ENCODE results near the genes PCDHGA10, PCDHGC5 and PCDH12.

- PRO-cap = no peak
- RAMPAGE, long total RNA = no peak
Measured at GRCh38 chr5:141318676-141319373, 1.8 kb downstream of the TAF7 start.

- PRO-cap = unidirectional peak, plus-strand start at chr5:141413025
- RAMPAGE, long total RNA = no peak
Measured at GRCh38 chr5:141412887-141413581, at the start of gene PCDHGA10. PCDHGA10 (plus strand) TSS chr5:141412987.

DNA sequence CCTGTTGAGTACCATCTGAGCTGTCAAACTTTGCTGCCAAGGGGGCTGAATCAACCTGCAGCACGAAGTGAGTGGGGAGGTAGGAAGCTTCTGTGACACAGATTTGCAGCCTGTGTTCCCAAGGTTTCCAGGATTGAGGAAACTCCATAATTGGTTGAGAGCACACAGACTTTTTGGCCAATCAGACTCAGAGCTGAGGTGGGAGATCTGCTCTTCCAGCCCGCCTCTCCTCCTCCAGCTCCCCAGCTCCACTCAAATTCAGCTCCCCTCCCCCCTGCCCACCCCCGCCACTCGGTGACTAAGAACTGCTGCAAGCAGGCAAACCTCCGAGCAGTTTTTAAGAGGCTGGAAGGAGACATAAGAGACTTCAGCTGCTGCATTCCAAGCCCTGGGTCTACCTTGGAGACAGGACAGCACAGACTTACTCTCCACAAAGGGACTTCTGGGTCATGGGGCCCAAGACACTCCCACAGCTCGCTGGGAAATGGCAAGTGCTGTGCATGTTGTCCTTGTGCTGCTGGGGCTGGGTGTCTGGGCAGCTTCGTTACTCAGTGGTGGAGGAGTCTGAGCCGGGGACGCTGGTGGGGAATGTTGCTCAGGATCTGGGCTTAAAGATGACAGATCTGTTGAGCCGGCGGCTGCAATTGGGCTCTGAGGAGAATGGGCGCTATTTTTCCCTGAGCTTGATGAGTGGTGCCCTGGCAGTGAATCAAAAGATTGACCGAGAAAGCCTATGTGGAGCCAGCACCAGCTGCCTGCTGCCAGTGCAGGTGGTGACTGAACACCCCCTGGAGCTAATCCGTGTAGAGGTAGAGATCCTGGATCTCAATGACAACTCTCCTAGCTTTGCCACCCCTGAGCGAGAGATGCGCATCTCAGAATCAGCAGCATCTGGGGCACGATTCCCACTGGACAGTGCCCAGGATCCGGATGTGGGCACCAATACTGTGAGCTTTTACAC, at the start of gene PCDHGC5:
Gene PCDHGC5 (plus strand): TSS at position 290 of the 961 bp plus-strand sequence.
- PRO-cap = no peak
- RAMPAGE, long total RNA = no peak

DNA sequence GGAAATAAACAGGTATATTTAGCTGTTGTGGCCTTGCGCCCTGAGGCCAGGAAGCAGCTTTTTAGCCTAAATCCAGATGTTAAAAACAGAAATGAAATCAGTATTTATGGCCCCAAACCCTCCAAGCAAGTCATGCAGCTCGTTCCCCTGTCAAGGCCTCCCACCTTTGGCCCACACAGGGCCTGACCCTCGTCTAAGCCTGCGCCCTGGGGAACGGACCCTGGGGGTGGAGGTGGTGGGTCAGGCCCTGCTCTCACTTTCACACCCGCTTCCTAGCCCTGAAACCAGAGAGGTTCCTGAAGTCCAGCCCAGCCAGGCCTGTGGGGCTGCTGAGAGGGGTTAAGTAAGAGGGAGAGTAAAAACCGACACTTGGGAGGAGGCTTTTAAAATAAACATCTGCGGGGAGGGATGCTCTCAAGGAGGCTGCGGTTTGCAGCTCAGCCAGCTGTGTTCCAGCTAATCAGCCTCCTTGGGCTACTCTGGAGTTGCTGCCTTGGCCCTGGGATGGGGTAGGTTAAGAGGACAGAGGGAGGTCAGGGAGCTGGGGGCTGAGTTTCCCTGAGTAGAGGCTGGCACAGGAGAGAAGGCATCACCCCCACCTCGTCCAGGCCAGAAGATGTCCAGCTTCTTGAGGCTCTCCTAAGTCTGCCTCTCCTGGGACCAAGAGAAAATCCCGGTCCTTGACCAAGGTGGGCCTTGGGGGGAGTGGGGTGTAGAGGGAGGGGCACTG, 18.9 kb downstream of the PCDHGC5 start:
- PRO-cap = unidirectional peak, plus-strand start at position 395 of the sequence
- RAMPAGE, long total RNA = no peak

DNA sequence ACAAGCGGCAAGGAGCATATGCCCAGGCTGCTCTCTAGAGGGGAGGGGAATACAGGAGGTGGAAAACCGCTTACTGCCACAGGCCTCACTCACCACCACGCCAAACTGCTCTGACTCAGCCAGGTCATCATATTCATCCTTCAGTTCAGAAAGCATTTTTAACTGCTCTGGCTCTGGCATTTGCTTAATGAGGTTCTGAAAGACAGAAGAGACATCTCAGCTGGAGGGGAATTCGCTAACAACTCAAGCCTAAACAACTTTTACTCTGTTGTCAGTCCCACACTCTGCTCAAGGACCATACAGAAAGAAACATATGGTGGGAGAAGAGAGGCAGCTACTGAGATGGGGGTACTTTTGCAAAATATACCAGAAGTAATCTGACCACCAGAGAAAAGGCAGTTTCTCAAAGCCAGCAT, 40.2 kb downstream of the PCDHGC5 start:
- PRO-cap = no peak
- RAMPAGE, long total RNA = no peak

DNA sequence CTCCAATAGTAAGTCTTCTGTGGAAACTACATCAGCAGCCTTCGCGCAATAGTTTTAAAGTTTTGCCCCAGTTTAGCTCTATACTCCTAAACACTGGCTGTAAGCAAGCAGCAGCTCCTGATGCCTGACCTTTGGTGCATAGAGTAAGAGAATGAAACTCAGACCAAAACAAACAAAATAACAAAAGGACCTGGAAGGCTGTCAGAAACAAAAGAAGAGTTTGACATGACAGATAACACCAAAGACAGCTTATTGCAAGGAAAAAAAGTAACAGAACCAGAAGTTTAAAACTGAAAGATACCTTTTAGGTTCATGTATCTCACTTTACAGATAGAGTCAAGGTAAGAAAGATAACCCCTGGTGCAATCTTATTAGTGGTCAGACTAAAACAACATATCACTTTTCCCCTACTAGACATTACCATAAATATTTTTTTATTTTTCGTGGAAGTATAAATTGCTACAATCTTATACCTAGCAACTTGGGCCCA, 54.2 kb downstream of the DIAPH1 start:
- PRO-cap = no peak
- RAMPAGE, long total RNA = no peak

GRCh38 chr5:141608222-141609166, 10.3 kb downstream of the DIAPH1 start:
- PRO-cap = no peak
- RAMPAGE, long total RNA = no peak

DNA sequence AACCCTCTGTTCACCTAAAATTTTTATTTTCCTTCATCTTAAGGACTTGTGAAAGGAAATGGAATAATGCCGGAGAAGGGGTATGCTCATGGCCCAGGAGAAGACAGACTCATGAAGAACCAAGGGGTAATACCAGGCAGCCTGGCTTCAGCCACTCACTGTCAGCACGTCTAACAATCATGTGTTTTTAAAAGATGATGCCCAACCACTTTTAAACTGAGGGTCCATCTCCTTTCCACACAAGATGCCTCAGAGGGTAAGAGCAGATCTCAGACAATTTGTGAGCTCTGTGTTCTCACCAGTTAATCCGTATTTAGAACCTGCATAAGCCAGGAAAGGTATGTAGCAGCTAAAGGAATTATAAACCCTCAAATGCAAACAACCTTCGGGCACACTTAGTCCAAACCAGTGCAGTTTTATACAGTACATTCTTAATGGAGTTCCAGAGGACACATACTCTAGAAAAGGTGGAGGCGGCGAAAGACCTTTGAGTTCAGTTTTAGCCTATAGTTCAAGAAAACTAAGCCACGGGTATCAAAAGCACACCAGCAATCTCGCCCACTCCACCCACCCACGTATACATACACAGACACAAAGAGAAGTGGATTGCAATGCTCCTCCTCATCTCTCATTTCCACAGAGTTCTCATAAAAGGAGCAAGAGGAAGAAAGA, 2.7 kb downstream of the DIAPH1 start:
- PRO-cap = no peak
- RAMPAGE, long total RNA = no peak

GRCh38 chr5:141617666-141618046, 1.1 kb downstream of the DIAPH1 start:
- PRO-cap = no peak
- RAMPAGE, long total RNA = no peak

DNA sequence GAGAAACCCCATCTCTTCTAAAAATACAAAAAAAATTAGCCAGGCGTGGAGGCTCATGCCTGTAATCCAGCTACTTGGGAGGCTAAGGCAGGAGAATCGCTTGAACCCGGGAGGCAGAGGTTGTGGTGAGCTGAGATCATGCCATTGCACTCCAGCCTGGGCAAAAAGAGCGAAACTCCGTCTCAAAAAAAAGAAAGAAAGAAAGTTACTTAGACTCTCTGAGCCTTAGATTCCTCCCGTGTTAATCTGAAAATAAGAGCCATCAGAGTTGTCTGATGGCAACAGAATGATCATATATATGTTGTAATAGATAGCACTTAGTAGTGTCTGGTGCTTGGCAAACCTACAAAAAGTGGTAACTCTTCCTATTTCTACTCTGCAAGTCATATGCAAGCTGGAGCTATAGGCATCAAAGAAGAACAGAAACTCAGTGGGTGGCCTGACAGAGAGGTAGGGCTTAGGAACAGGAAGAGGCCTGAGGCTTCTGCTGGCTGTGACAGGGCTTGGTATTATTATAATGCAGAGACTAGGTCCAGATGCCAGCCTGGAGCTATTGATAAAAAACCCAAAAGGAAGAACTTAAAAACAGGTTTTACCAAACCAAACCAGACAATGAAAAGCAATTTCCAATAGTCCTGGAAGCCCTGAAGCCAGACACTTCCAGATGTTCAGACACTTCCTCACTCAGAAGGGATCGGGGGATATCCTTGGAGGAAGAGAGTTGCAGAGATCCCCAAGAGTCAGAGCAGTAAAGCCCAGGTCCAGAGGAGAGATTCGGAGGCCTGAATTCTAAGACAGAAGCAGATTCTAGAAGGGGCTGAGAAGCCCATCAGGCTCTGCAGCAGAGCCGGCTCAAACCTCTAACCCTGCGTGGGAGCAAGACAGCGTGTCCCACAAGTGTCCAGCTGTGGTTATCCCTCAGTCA, 4.4 kb upstream of the DIAPH1 start:
- PRO-cap = no peak
- RAMPAGE, long total RNA = no peak

- PRO-cap = unidirectional peak, plus-strand start at chr5:141816957
- RAMPAGE, long total RNA = no peak
Measured at GRCh38 chr5:141816392-141817346, 61.5 kb downstream of the PCDH1 start.

DNA sequence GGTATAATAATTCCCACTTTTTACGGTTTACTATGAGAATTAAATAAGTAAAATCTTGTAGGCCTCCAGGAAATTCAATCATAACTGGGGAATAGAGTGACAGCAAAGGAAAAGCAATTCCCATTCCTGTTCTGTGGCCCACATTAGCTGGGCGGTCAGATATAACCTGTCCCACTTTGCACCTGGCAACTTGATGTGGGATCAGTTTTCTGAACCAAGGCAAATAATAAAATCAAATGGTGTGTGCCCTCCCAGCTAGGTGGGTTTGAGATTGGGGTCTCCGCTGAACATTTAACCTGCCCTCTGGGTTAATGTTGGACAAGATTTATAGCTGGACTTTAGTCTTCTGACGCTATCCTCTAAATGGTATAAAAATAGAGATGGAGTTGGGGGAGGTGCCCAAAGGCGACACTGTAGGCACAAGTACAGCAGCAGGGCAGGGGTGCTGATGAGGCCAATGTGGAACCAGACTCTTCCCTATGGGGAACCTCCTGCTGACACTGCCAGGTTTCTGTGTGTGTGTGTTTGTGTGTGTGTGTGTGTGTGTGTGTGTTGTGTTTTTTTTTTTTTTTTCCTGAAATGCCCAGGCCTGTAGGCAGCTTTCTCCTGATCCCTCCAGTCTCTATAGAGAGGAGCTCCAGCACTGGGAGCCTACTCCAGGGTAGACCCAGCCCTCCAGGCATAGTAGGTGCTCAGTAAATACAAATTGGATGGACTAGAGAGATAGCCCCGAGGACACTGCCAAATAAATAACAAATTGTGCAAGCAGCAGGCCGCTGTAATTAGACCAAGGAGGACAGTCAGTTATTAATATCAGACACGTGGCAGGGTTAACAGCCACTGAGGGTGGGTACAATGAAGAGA, 37.9 kb downstream of the PCDH1 start:
- PRO-cap = no peak
- RAMPAGE, long total RNA = no peak

DNA sequence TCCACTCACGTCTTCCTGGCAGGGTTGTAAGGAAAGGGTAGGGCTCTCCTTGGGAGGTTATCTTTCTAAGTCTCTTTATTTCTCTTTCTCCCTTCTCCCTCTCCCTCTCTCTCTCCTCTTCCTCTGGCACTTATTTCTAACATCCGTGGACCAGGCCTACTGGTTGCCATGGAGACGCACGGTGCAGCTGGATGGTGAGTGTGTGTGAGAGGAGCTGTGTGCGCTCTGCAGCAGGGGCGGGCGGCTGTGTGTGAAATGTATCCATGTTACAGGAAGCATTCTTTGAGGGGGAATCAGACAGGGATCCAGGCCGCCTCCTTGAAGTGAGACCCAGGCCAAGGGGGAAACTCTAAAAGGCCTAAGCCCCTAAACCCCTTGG, 32.2 kb downstream of the PCDH1 start:
- PRO-cap = no peak
- RAMPAGE, long total RNA = no peak

DNA sequence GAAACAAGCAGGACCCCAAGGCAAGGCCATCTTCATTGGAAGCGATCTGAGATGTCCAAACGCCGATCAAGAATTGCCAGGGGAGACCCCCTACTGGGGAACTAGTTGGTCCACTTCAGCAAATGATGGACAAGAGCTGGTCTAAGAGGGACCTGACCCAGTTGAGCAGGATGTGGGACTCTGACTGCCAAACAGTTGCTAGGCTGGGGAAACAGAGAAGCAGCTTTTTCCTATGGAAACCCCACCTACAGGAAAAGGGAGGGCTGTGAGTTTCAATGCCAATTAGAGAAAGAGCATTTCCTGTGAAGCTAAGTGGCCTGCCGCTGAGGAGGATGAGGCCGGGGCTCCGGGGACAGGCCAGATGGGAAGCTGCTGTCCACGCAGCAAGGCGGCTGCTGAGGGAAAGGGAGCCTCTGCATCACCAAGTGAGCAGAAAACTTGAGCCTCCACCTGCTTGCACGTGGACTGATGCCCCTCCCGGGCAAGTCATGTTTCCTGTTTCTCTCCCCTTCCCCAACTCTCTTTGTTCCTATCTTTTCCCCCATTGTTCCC, at the start of gene PCDH12:
Gene PCDH12 (minus strand): TSS at position 202 of the 552 bp plus-strand sequence.
- PRO-cap = bidirectional peak, plus-strand start at position 303 of the sequence, minus-strand start at position 186 of the sequence
- RAMPAGE, long total RNA = no peak

GRCh38 chr5:141995050-141995821, 17.6 kb downstream of the GNPDA1 start:
- PRO-cap = no peak
- RAMPAGE, long total RNA = no peak

DNA sequence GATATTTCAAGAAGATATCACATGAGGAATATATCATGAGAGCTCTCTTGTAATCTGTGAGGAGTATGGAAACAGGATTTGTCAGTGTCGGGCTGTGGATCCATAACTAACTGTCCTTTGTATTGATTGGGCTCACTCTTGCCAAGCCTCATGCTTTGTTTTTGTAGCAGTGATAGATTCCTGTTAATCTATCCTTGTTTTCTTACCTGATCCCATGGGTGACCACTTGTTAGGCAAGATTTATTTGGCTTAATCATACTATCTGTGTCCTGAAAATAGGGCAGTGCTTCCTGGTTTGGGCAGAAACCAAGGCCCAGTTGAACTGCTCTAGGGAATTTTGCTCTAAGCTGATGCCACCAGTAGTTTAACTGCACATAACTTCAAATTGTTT, 6.1 kb downstream of the NDFIP1 start:
- PRO-cap = no peak
- RAMPAGE, long total RNA = no peak

GRCh38 chr5:142192717-142193289, 84.2 kb downstream of the NDFIP1 start:
- PRO-cap = unidirectional peak, minus-strand start at chr5:142192983; unidirectional peak, minus-strand start at chr5:142193059
- RAMPAGE, long total RNA = start-site peak on the minus strand at chr5:142192983-142193051, 25 and 16 reads in 2 replicates

DNA sequence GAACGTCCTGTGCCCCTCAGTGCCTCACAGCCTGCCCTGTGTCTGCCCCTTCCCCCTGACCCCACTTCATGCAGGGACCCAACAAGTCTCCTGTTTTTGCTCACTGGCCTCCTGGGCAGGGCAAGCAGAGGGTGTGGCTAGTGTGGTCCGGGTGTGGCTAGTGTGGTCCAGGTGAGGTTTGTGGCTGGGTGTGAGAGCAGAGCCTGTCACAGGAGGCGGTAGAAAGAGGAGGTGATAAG, 23.4 kb downstream of the SPRY4 start:
- PRO-cap = no peak
- RAMPAGE, long total RNA = no peak

GRCh38 chr5:142327445-142327979, 2.7 kb upstream of the SPRY4 start:
- PRO-cap = no peak
- RAMPAGE, long total RNA = no peak

DNA sequence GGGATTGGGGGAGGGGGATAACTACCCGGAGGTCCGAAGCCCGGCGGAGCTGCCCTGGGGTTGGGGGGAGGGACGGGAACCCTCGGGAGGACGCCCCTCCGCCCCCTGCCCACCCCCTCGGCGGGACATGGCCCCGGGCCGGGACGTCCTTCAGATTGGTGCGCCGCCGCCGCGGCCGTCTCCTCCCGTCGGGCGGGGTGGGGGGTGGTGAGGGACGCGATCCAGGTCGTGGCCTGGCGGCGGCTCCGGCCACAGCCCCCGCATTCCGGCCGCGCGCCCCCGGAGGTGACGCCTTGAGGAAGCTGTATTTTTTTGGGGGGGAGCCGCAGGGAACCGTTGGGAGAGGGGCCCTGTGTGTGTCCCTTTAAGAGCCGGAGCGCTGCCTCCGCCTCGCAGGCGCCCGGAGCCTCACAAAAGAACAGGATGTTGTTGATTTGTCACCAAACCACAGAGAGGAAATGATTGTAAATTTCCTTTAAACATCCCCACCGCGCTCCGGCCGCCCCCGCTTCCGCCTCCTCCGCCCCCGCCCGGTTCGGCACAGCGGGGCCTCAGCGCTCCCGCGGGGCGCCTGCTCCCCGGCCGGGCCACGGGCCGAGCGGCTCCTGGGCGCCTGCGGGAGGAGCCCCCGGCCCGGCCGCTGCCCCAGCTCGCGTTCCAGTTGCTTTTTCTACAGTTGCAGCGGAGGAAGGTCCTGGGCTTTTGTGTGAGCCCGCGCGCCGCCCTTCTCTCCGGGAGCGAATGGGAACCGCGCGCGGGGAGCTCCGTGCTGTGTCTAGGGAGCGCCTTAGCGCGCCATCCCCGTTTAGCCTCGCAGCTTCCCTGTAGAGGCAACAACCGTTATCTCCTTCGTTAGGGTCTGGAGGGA, 32.1 kb upstream of the SPRY4 start:
- PRO-cap = bidirectional peak, plus-strand start at position 533 of the sequence, minus-strand start at position 412 of the sequence; bidirectional peak, plus-strand start at position 675 of the sequence, minus-strand start at position 674 of the sequence; unidirectional peak, minus-strand start at position 777 of the sequence; unidirectional peak, minus-strand start at position 813 of the sequence
- RAMPAGE, long total RNA = no peak

Data from urinary bladder (tissue), 3 donors.